A375 (cell line): ENCODE measurements around a stretch of chr20.

GRCh38 chr20:63519451-63520709 lies 685 bp upstream of the PPDPF start:
- RAMPAGE, long total RNA: no peak

- RAMPAGE, long total RNA: no peak
These were observed 705 bp downstream of the PTK6 start for GRCh38 chr20:63536202-63537139.

DNA sequence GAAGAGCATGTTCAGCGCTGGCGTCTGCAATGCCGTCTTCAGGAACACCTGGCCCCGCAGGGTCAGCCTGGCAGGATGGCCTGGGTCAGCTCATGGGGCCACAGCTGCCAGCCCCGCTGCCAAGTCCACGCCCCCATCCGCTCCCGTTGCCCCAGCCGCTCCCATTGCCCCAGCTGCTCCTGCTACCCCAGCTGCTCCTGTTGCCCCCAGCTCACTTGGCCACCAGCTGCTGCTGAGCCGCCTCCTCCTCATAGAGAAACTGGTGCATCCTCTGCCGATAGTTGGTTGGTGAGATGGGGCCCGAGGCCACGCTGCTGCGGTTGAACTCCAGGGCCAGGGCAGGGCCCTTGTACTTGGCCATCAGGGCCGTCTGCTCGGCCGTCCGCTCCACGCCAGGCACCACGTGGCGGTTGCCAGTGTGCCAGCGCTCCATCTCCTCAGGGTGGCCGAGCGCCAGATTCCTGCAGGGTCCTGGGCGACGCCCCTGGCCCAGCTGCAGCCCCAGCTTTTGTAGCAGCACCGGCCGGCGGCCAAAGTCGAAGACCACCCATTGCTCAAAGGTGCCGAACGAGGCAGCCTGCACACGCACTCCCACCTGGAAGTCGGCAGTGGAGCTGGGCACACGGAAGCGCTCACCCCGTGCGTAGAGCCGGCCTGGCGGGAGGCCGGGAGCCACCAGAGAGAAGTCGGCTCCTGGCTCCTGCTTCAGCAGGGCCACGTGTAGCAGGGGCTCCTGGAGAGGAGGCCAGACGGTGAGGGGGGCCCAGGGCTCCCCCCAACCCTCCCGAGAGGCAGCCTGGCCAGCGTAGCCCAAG lies 4.9 kb downstream of the HELZ2 start:
- RAMPAGE, long total RNA: no peak

DNA sequence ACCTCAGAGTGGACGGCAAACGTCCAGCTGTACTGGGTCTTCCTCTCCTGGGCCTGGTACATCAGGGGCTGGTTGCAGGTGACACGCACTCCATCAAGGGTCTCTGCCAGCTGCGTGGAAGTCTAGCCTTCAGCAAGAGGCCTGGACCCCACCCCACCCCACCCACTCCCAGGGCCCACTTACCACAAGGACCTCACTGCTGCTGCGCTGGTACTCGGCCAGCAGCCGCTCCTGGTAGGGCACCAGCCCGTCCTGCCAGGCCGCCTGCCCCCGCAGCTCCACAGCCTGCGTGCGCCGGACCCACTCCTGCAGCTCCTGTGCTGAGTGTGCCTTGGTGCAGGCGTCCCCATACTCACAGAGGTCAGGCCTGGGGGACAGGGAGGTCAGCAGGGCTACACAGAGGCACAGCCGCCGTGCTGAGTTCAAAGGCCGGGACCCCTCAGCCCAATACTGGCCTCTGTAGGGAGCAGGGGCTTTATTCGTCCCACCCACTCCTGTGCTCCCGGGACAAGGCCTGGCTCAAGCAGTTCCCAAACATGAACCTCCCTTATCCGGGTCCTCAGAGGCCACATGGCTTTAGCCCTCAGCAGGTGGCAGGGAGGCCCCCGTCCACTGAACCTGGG lies 3.4 kb downstream of the HELZ2 start:
- RAMPAGE, long total RNA: no peak

DNA sequence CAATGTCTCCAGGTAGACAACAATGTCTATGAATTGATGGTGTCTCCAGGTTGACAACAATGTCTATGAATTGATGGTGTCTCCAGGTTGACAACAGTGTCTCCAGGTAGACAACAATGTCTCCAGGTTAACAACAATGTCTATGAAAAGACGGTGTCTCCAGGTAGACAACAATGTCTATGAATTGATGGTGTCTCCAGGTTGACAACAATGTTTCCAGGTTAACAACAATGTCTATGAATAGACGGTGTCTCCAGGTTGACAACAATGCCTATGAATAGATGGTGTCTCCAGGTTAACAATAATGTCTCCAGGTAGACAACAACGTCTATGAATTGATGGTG lies 5.9 kb upstream of the HELZ2 start:
- RAMPAGE, long total RNA: no peak

GRCh38 chr20:63582941-63583562 lies 9.0 kb upstream of the HELZ2 start:
- RAMPAGE, long total RNA: no peak

GRCh38 chr20:63588649-63589311 lies 14.7 kb upstream of the HELZ2 start:
- RAMPAGE, long total RNA: no peak

DNA sequence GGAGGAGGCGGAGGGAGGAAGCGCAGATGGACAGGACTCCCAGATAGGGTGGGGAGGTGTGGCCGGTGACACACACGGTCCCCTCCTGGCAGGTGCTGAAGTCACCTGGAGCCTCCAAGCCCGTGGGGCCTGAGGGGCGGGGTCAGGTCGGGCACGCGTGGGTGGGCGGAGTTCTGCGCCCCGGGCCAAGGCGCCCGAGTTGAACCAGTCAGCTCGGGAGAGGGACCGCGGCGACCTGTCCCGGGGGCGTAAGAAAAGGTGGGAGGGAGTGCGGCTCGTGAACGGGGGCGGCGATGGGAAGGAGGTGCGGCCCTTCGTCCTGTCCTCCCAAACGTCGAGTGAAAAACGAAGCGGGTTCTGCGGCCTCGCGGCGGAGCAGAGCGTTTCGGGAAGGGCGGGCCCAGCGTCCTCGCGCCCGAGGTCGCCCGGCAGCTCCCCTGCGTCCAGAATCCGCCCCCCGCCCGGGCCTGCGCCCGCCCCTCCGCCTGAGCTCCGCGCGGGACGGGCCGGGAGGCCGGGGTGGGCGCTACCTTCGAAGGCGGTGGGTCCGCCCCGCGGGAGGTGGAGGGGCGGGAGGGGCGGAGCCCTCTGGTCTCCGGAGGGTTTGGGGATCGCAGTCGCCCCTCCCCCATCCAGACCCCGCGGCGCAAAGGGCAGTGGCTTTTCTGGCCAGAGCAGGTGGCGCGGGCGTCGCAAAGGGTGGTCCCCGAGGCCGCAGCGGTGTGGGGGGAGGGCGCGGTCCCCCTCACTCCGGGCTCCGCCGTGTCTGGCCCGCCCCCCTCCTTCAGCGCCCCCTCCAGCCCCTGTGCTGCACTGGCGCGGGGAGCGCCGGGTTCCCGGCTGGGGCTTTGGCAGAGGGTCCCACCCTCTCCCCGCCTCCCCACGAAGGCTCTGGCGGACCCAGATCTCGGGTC lies 924 bp downstream of the STMN3 start:
- RAMPAGE, long total RNA: no peak

GRCh38 chr20:63697059-63697499 lies 627 bp downstream of the TNFRSF6B start:
- RAMPAGE, long total RNA: no peak

GRCh38 chr20:63791651-63792148 lies 39.4 kb downstream of the ZBTB46 start:
- RAMPAGE, long total RNA: no peak

DNA sequence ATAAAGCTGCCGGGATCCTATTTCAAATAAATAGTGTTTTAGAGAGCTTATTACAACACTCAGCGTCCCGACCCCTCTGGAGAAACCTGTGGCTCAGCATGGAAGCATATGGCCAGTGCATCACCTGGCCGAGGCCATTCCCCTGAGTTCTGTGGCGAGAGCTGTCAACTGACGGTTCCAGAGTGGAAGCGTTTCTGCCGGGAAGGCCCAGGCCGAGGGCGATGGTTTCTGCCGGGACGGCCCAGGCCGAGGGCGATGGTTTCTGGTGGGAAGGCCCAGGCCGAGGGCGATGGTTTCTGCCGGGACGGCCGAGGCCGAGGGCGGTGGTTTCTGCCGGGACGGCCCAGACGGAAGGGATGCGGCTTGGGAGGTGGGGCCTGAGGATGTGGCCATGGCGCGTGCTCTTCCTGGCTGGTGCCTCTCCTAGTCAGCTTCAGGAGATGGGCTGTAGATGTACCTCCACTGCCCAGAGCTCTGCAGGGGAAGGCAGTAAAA lies 12.6 kb downstream of the TPD52L2 start:
- RAMPAGE, long total RNA: no peak

- RAMPAGE, long total RNA: no peak
These were observed 13.2 kb downstream of the TPD52L2 start for GRCh38 chr20:63878151-63878761.

DNA sequence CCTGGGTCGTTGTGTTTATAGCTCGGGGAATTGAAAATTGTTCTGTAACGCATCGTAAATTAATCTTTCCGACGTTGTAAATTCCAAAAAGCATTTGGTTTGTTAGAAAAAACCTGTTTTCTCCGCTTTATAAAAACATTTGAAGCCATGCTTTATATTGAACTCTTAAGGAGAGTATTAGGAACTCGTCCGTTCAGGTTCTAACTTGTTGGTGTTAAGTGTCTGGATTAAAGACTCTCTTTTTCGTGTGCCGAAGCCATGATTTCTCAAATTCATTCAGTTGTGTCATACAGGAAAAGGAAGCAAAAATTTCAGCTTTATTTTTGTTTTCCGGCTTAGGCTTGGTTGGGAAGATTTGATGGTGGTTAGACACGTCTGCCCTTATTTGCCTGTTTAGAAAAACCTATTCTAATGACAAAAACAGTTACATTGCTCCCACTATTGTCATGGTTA lies 842 bp downstream of the DNAJC5 start:
- RAMPAGE, long total RNA: no peak

GRCh38 chr20:63897807-63898466 lies 3.0 kb downstream of the DNAJC5 start:
- RAMPAGE, long total RNA: no peak

DNA sequence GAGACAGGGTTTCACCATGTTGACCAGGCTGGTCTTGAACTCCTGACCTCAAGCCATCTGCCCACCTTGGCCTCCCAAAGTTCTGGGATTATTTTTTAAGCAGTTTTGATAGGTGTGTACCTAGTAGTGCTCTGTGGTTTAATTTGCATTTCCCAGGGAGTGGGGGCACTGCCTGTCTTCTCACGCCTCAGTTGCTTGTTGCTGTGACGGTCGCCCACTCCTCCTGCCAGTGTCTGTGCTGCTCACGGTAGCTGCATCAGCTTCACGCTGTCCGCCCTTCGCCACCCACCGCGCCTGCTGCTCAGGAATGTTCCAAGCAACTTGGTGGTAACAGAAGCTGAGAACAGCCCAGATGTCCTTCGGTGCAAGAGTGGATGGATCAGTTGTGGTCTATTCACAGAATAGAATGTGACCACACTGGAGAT lies 22.8 kb downstream of the DNAJC5 start:
- RAMPAGE, long total RNA: no peak

DNA sequence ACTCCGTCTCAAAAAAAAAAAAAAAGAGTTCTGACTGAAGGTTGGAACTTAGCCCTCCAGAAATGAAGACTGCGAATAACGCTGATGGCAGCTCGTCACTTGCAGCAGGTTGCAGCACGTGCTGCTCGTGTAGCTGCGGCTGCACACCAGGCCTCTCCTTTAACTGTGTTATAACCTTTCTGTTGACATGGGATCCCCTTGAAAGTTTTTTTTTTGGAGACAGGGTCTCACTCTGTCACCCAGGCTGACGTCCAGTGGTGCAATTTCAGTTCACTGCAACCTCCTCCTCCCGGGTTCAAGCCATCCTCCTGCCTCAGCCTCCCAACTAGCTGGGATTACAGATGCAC lies 26.6 kb downstream of the DNAJC5 start:
- RAMPAGE, long total RNA: no peak

- RAMPAGE, long total RNA: no peak
These were observed 13.7 kb downstream of the UCKL1 start for GRCh38 chr20:63942198-63943248.

- RAMPAGE, long total RNA: no peak
These were observed 684 bp upstream of the UCKL1 start for GRCh38 chr20:63956553-63957646.

DNA sequence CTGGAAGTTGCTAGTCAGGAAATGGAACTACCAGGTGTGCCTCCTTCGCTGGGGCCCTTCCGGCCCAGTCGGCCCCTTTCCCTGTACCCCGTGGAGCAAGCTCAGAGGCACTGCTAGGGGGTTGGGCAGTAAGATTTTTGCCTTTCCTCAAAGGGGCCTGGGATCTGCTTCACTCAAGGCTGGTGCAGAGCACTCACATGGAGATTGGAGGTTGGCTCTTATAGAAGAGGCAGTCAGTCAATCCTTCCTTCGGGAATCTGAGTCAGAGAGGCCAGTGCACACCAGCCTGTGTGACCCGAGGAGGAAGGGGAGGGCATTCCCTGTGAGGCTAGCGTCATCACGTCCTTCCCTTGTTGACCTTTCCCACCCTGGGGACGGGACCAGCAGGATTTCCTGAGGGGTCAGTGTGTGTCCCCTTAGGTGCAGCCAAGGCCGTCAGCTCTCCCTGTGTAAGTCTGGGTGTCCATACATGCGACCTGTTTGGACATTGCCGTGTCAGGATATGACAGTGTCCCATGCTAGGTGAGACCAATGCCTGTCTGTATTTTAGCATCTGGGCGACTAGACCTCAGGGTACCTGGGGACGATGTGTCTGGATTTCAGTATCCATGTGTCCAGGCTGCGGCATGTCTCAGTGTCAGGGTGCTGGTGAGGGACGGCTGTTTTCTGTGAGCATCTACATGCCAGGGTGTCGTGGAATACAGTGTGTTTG lies 2.7 kb upstream of the ZNF512B start:
- RAMPAGE, long total RNA: no peak

DNA sequence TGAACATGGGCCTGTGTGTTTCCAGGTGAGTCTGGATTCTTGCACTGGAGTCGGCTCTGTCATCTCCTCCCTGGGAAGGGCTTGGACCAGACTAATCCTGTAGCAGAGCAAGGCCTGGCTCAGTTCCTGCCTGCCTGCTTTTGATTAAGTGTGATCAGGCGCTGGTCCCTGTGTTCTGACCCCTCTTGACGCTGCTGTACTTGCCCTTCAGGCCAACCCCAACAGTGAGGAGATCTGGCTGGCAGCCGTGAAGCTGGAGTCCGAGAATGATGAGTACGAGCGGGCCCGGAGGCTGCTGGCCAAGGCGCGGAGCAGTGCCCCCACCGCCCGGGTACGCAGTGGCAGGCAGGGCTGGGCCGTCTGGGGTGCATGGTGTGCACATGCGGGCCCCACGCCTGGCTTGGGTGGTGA lies 10.2 kb upstream of the C20orf204 start:
- RAMPAGE, long total RNA: no peak